Subcutaneous adipose tissue (tissue), 3 donors: ENCODE data around the genes MRGPRF and LTO1.

- PRO-cap, result bidirectional peak, plus-strand start at chr11:69013475, minus-strand start at chr11:69013246
- RAMPAGE, long total RNA, 3 experiments, result start-site peak on the minus strand in 2 of 3 experiments, at chr11:69013204-69013276 at its widest, 13 to 16 reads per replicate
Measured at GRCh38 chr11:69013055-69014145, at the start of gene MRGPRF. TSS of gene MRGPRF (minus strand) at chr11:69013246.

GRCh38 chr11:69067284-69067666 is 18.5 kb downstream of the TPCN2 start:
- PRO-cap, result no peak
- RAMPAGE, long total RNA, 3 experiments, result no peak in any of the 3 experiments

GRCh38 chr11:69088661-69089968 is 40.4 kb downstream of the TPCN2 start:
- PRO-cap, result no peak
- RAMPAGE, long total RNA, 3 experiments, result no peak in any of the 3 experiments

DNA sequence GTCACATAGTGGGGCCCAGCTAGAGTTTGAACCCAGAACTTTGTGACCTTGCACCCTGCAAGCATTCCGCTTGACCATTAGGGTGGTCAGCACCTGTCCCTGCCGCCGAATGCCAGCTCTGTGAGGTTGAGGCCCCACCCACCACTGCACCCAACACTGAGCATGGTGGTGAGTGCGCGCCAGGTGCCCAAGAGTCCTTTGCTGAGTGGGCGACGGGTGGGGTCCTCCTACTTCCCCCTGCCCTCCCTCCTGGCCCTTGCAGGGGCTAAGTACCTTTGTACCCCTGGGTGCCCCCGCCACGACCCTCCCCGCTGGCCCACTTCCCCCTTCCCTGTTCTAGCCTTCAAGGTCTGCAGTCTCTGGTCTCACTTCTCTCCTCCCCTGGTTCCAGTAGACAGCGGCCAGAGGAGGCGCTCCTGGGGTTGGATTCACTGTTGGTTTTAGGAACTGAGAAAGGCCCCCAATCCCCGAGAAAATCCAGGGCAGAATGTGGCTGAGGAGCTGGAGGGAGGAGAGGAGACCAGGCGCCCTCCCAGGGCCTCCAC is 32.2 kb upstream of the SMIM38 start:
- PRO-cap, result no peak
- RAMPAGE, long total RNA, 3 experiments, result no peak in any of the 3 experiments

DNA sequence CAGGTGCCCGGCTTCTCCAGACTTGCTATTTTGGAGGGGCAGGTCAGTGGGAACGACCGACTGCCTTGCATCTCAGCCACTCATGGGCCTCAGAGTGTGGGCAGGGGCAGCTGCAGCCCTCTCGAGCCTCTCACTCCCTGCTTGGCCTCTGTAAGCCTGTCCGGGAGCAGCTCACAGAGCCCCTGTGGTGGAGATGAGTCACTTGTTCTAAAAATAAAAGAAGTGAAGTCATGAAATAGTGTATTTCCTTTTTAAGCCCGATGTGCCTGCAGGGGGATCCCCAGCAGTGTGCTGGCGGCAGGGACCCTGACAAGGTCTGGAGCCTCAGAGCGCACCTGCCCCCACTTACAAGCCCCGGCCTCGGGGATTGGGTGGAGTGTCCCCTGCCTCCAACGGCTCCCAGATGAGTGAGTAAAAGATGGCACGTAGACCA is 10.8 kb downstream of the SMIM38 start:
- PRO-cap, result bidirectional peak, plus-strand start at position 283 of the sequence, minus-strand start at position 150 of the sequence
- RAMPAGE, long total RNA, 3 experiments, result no peak in any of the 3 experiments

DNA sequence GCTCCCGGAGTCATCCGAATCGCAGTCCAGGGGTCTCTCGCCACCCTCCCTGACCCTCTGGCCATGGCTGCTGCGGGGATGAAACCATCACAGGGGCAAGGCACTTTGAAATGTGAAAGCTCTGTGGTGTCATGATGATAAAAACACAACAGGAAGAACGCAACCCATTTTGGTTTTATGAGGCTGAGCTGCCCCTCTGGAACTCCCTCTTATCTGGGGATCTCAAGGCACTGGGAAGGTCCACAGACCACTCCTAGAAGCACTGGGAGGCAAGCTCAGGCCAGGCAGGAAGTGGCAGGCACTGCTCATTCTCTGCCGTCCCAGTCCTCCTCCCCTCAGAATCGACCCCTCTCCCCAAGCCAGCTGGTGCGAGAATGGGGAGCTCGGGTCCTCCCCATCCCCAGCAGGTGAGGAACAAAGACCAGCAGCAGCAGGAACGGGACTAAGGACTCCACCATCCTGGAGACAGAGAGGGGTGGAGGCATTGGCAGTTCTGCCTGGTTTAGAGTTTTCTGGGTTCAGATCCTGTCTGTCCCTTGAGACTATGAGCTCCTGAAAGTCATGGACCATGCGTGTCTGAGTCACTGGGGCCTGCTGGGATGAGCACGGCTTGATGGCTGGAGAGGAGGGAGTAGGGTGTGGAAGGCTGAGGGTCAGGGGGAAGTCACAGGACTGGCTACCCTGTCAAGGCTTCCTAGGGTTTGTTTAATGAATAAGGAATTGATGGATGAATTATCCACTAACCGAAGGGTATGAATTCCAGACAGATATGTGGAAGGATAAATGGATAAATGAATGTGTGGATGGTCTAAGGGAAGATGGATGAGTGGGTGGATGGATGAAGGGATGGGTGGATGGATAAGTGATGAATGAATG is 6.3 kb downstream of the MYEOV start:
- PRO-cap, result no peak
- RAMPAGE, long total RNA, 3 experiments, result no peak in any of the 3 experiments

- PRO-cap, result no peak
- RAMPAGE, long total RNA, 3 experiments, result no peak in any of the 3 experiments
Measured at GRCh38 chr11:69530680-69531650, 110.0 kb upstream of the CCND1 start.

- PRO-cap, result no peak
- RAMPAGE, long total RNA, 3 experiments, result no peak in any of the 3 experiments
Measured at GRCh38 chr11:69647395-69647959, 6.5 kb downstream of the CCND1 start.

- PRO-cap, result no peak
- RAMPAGE, long total RNA, 3 experiments, result no peak in any of the 3 experiments
Measured at GRCh38 chr11:69651089-69652182, 10.5 kb downstream of the CCND1 start.

DNA sequence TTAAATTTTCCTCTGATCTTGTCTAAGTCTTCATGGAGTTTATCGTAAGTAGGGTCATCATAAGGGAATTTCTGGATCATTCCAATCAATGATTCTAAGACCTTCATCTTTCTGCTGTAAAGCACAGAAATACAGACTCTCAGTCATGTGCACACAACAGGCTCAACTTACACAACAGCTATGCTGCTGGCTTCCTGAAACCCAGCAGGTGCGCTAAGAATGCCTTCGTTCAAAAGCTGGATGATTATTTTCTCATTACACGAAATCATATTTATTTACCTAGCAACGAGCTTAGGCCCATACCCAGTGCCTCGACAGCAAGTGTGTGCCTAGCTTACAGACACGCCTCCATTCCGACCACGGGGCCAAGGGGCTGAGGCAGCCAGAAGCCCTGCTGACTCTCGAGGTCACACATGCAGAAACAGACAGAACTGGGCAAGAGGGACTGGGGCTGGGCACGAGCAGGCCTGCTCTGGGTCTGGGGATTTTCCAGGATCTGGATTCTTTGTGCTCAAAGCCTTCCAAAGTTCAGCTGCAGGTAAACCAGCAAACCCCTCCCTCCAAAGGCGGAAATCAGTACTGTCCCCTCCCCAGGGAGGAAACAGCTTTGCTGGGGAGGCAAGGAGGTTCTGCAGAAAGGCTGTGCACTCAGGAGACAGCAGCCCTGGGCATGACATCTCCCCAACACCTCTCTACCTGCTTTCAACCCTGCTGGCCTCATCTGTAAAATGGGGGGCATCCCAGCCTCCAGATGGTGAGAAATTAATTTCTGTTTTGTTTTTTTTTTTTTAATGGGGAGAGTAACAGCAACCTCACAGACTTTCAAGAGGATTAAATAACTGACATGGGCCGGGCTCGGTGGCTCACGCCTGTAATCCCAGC is 7.0 kb downstream of the LTO1 start:
- PRO-cap, result no peak
- RAMPAGE, long total RNA, 3 experiments, result no peak in any of the 3 experiments

- PRO-cap, result bidirectional peak, plus-strand start at chr11:69675519, minus-strand start at chr11:69675351
- RAMPAGE, long total RNA, 3 experiments, result start-site peak on the minus strand in 2 of 3 experiments, at chr11:69675302-69675365 at its widest, 30 to 49 reads per replicate
Measured at GRCh38 chr11:69674281-69675451, at the start of gene LTO1. TSS of gene LTO1 (minus strand) at chr11:69675353.

- PRO-cap, result no peak
- RAMPAGE, long total RNA, 3 experiments, result no peak in any of the 3 experiments
Measured at GRCh38 chr11:69704532-69705034, 761 bp upstream of the FGF19 start.

DNA sequence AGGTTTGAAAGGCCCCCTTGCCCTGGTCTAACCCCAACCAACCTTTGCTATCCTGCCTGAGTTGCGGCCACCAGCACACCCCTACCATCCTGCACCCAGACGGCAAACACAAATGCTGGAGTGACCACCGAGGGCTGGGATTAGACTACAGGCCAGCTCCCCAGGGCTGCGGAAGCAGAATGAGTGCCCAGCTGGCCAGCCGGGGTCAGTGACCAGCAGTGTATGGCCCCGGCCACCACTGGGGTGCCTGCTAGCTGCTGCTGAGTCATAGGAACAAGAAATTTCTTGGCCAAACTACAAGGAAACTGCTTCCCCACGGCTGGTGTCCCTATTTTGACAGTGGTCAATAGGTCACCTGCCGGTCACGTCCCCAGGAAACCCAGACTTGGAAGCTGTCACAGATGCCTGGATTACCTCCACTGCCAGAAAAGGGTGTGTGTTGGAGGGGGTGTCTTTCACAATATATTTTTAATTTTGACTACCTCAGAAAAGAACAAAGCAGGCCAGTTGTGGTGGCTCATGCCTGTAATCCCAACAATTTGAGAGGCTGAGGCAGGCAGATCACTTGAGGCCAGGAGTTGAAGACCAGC is 81.4 kb upstream of the FGF3 start:
- PRO-cap, result no peak
- RAMPAGE, long total RNA, 3 experiments, result no peak in any of the 3 experiments

GRCh38 chr11:69972260-69972823 is 105.8 kb upstream of the ANO1 start:
- PRO-cap, result no peak
- RAMPAGE, long total RNA, 3 experiments, result no peak in any of the 3 experiments

GRCh38 chr11:69974463-69975021 is 103.6 kb upstream of the ANO1 start:
- PRO-cap, result no peak
- RAMPAGE, long total RNA, 3 experiments, result no peak in any of the 3 experiments

GRCh38 chr11:69982579-69983390 is 95.3 kb upstream of the ANO1 start:
- PRO-cap, result no peak
- RAMPAGE, long total RNA, 3 experiments, result no peak in any of the 3 experiments

- PRO-cap, result no peak
- RAMPAGE, long total RNA, 3 experiments, result no peak in any of the 3 experiments
Measured at GRCh38 chr11:70029225-70029920, 48.7 kb upstream of the ANO1 start.

GRCh38 chr11:70128349-70129015 is 50.4 kb downstream of the ANO1 start:
- PRO-cap, result no peak
- RAMPAGE, long total RNA, 3 experiments, result no peak in any of the 3 experiments

GRCh38 chr11:70204979-70205595 is 2.0 kb downstream of the FADD start:
- PRO-cap, result bidirectional peak, plus-strand start at chr11:70205292, minus-strand start at chr11:70205221
- RAMPAGE, long total RNA, 3 experiments, result no peak in any of the 3 experiments

DNA sequence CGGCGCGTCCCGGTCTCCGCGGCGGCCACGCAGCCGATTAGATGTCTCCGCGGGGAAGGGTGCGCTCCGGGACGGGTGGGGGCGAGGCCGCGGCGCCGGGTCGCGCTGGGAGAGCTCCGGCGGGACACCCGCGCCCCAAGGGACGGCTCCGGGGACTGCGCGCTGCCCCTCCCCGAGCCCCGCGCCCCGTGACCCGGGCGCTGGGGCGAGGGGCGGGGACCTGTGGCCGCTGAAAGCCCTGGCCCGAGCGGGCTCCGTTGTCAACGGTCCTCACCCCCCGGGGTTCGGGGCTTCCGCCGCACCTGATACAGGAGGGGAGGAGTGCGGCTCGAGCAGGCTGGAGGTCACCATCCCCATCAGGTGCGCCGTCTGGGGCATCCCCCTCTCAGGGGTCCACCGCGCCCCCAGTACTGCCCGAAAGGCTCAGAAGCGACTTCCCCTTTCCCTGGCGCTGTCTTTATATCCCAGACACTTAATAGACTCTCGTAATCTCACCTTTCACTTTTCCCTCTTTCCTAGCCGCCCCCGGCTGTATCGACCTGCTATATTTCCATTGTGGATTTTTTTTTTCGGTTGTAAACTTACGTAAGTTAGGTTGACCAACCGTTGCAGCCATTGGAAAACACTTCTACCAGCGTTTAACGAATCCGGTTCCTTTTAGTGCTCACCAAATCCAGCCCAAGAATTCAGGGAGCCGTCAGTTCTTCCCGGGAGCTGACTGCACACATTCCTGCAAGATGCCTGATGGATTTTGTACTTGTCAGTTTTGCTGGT is 657 bp downstream of the PPFIA1 start:
- PRO-cap, result unidirectional peak, minus-strand start at position 157 of the sequence
- RAMPAGE, long total RNA, 3 experiments, result no peak in any of the 3 experiments